Aortic smooth muscle cell (primary cell): ENCODE data around the gene TTLL5.

DNA sequence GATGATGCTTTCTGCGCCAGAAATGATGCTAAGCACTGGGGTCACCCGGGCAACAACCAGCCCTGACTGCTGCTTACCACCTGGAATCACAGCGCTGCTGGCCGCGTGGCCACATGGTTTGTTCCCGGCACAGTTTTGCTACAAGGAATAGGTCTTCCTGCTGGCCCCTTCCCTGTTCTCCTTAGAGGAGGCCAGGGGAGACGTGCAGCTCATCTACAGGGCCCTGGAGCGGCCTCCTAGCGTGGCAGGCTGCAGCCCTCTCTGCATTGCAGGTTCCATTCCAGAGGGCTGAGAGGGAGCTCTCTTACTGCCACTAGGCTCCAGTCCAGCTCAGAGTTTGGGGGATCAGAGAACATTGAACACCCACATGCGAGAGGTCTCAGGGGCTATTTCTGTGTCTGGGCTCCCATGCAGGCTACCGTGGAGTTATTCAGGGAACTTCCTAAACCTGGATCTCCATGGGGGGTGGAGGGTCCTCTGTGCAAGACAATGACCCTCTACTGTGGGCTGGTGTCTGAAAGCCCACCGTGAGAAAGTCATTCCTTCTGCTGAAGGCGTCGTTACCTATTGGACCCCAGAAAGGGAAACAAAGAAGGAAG, 7.2 kb downstream of the JDP2 start:
- RRBS: 46% methylated on average over 5 of the region's 14 CpGs

DNA sequence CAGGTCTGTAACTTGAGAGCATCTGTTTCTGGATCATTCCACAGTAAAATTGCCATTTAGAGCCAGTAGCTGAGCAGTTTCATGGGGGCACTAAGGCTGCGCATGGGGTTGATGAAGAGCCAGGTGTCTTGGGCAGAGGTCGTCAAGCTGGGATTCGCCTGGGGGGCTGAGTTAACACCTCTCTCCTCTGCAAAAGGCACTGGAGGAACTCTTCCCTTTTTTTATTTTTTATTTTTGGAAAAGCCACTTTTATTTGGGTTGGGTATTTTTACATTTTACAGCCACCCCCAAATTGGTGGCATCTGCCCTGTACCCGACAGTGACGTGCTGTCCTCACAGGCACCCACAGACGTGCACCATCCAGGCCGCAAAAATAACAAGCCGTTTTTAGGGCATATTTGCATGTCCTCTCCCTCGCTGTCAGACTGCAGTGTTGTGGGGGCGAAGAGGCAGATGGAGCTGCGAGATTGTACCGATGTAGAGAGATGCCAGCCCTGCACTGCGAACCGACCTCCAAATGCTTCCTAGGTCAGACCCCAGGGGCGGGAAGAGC, 12.1 kb downstream of the JDP2 start:
- RRBS: no CpG with 5 or more reads among the region's 15 CpGs

DNA sequence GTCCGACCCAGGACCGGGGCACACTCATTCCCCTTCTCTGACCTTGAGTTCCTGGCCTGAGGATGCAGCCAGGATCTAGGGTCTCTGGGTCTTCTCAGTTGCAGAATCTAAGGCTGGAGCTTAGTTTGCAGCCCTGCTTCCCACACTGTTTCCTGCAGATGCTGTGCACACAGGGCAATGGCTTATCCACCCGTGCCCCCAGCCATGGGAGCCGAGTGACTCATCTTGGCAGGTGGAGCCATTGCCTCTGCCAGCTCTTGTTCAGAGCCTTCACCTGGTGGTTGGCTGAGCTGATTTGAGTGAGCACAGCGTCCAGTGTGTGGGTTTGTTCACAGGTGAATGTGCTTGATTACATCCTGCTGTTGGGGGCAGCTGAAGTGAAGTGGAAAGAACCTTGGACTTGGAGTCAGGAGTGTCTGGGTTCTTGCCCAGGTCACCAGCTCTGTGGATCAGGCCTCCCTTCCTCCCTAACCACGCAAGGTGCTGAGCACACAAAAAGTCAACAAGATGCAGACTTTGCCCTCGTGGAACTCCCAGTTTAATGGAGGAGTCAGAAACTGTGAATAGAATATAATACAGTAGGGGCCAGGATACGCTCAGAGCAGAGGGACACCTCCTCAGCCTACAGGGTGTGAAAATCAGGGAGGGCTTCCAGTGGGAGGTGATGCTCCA, 22.6 kb downstream of the JDP2 start:
- RRBS: no CpG with 5 or more reads among the region's 8 CpGs

- RRBS: no CpG with 5 or more reads among the region's 30 CpGs
Observed at GRCh38 chr14:75469007-75469950, 41.5 kb downstream of the JDP2 start.

DNA sequence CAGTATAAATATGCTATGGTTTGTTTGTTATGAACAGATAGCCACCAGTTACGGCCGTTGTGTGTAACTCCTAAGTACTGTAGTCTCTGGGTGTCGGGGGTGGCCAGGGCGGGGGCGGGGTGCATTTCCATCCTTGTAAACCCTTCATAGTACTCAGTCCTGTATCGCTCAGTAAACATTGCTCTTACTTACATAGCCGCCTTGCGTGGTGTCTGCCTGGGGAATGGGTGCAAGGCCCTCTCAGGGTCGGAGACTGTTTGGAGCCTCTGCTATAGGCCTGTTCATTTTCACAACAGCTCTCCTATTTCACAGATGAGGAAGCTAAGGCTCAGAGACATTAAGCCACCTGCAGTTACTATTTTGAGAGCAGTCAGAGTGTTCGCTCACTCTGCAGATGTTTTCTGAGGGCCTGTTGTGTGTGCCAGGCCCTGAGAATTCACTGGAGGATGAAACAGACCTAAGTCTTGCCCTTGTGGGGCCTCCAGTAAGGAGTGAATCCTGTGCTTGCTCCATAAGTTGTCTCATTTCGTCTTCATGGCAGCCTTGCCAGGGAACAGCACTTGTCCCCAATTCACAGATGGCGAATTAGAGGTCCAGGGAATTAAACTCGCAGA, 42.5 kb downstream of the JDP2 start:
- RRBS: no CpG with 5 or more reads among the region's 13 CpGs

DNA sequence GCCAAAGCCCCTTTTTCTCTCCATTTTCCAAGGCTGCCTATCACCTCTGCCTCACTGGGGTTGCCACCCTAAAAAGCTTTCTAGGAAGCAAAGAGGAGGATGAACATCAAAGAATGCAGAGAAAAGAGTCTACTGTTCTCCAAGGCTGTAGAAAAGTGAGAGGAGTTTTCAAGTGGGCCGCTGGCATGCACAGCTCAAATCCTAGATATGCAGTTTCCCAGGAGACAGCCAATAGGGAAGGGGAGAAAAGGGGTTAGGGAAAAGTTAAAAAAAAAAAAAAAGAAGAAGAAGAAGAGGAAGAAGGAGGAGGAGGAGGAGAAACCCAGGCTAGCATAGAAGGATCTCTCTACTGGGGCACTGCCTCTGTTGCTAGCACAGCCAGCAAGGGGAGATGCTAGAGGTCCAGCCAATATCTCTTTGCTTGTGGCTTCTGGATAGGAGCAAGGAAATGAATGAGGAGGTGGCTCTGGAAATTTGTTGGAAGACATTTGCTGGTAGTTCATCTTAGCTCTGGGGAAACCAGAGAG, 737 bp downstream of the BATF start:
- RRBS: no CpG with 5 or more reads among the region's 1 CpG

GRCh38 chr14:75619595-75619905, 41.1 kb downstream of the ERG28 start:
- RRBS: no CpG with 5 or more reads among the region's 1 CpG

DNA sequence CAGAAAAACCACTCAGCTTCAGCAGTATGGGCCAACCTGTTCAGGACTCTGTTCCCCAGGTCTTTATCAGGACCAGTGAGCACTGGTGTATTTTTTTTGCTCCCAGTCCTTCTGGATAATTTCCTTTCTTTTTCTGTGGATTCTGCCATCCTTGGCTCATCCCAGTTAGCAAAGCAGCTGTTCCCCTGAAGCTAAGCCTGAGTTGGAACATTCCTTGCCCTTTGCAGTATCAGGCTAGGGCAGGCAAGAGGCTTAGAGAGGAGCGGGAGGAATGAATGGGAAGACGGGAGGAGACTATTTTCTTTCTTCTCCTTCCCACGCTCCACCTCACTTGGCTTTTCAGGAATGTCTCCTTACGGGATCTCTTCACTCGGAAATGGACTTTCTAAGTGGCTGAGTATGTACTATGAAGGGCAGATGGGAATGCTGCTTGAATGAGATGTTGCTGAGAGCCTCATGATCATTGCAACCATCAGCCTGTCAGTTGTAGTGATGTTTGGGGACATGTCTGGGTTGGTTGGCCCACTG, 29.2 kb downstream of the ERG28 start:
- RRBS: no CpG with 5 or more reads among the region's 5 CpGs

GRCh38 chr14:75635954-75636821, 24.5 kb downstream of the ERG28 start:
- RRBS: 41% methylated on average over 3 of the region's 17 CpGs

DNA sequence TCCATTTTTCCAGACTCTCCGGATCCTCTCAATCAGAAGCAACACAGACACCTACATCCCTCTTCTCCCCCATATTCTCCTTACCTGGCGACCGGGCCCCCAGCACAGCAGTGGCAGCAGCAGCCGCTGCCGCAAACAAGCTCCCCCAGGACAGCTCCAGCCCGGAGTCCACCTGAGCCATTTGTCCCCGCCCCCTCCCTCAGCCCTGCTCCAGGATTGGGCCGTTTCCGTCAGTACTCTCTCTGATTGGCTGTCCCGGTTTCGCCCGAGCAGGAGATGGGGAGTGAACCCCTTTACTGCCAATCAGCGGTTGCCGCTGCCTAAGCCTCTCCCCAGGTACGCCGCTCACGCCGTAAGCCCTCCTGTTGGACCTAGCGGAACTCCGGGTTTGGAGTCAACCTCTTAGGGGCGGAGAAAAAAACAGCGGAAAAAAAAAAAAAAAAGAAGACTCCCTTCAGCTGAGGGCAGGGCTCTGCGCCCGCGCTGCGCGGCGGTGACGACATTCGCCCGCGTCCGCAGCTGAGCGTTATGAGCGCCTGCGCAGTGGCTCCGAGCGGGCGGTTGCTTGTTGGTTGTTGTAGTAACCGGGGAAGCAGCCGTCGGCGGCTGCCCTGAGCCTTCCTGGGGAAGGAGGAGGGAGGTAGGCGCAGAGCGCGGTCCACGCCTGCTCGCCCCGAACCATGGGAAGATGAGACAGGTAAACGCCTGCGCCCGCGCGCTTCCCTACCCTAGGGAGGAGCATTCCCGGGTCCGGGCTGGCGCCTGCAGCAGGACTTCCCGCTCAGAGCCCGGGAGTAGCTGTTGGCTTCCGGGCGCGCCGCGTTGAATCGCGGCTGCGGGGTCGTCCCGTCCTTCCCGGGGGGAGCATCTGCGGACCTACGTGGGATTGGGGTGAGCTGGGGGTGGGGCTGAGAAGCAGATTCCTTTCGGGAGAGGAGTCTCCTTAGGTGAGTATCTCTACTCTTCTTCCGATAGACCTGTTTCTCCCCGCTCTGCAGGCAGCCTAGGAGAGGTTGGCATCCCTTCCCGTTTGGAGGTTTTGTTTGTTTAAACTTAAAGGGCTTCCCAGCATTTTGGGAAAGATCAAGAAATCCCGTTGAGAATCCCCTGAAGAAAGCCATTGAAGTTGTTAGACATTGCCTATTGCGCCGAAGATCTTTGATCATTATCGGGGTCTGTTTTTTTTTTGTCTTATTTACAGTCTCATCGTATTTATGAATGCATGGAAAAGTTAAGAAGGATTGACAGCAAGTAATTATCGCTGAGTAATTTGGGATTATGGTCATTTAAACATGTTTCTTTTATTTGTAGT, at the start of gene TTLL5:
TSS of gene TTLL5 (plus strand) at position 556 of the 1,312 bp plus-strand sequence.
- RRBS: 2% methylated on average over 21 of the region's 82 CpGs

GRCh38 chr14:75980577-75981336, 1.0 kb downstream of the TGFB3 start:
- RRBS: no CpG with 5 or more reads among the region's 18 CpGs

GRCh38 chr14:76163915-76164328, 12.2 kb downstream of the GPATCH2L start:
- RRBS: no CpG with 5 or more reads among the region's 5 CpGs

- RRBS: no CpG with 5 or more reads among the region's 6 CpGs
Observed at GRCh38 chr14:76257903-76258540, 106.3 kb downstream of the GPATCH2L start.

GRCh38 chr14:76726315-76727089, 34.8 kb upstream of the VASH1 start:
- RRBS: no CpG with 5 or more reads among the region's 15 CpGs

DNA sequence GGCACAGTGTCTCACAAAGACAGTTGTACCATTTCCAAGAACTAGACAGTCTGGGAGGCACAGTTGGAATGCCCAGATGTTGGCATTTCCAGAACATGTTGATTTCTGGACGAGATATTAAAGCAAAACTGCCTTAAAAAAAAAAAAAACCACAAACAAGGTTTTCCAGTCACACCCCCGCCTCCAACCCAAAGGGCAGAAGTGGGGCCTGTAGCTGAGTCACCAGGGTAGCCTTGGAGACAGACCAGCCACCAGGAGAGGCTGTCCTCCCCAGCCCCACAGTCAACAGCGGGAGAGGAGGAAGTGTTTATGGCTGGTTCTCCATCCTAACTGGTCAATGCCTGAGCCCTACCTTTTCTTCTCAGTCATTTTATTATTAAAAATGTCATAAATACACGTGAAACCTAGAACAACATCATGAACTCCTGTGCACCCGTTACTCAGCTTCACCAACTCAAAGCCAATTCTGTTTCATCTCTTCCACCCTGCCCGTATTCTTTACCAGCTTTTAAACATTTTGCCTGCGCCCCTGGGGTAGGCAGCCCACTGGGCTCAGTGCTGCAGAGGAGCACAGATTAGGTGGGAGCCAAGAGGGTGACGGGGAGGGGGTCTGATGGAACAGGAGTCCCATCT, 12.3 kb downstream of the VASH1 start:
- RRBS: no CpG with 5 or more reads among the region's 8 CpGs

GRCh38 chr14:76774389-76774963, 13.2 kb downstream of the VASH1 start:
- RRBS: no CpG with 5 or more reads among the region's 11 CpGs

DNA sequence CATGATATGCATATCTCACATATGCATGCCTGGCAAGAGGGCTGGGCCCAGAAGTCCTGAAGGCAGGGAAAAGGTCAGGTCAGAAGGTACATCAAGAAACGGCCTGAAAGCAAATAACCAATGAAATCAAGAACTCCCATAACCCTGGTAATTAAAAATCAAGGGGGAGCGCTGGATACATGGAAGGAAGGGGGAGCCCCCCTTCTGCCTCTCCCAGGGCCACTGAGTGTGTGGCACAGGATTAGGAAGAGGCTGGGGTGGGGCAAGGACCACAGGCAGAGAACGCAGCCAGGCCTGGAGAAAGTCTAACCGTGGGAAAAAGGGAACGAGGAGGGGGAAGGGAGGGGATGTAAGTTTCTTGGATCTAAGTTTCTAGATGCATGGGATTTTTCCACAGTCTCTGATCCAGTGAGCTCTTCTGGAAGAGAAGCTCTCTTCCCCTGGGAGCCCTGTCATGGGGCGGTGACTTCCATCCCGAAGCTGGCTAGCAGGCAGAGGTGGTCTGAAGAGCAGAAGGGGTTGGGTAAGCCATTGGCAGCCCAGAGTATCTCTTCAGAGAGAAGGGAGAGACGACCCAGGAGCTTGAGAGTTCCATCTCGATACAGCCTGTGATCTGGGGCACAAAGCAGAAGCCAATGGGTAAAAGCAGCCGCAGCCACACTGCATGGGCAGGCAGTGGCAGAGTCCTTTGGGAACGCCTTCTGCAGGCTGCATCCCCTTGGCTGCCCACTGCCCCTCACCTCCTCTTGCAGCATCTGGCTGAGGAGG, 23.7 kb downstream of the ANGEL1 start:
- RRBS: no CpG with 5 or more reads among the region's 11 CpGs

GRCh38 chr14:76955806-76956326, 72.6 kb downstream of the IRF2BPL start:
- RRBS: no CpG with 5 or more reads among the region's 12 CpGs

GRCh38 chr14:76957261-76957958, 71.1 kb downstream of the IRF2BPL start:
- RRBS: no CpG with 5 or more reads among the region's 6 CpGs

GRCh38 chr14:76998949-76999470, 29.5 kb downstream of the IRF2BPL start:
- RRBS: no CpG with 5 or more reads among the region's 6 CpGs